ENCODE results near the genes CIB4, AGBL5 and PRR30.

GRCh38 chr2:26298835-26299365 is 47.0 kb upstream of the SELENOI start:
- RRBS: no CpG with 5 or more reads among the region's 24 CpGs

GRCh38 chr2:26503166-26504029 is 55.2 kb downstream of the OTOF start:
- RRBS: 3% methylated on average over 18 of the region's 45 CpGs

GRCh38 chr2:26641242-26641711 is at the start of gene CIB4:
CIB4 (minus strand) TSS chr2:26641366.
- RRBS: no CpG with 5 or more reads among the region's 3 CpGs

DNA sequence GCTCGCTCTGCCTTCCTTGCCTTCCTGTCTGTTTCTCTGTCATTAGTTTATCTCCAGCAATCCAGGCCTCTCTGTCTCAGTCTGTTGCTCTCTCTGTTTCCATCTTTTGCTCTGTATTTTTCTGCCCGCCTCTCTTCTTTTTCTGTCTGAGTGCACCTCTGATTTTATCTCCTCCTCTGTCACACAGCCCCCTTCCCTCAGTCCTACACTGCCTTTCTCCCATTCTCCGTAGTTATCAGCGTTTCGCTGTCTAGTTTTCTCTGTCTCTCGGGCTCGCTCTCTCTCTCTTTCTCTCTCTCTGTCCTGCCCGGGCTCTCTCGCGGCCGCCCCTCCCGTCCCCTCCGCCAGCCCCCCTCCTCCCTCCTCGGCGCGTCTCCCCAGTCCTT is 316 bp upstream of the KCNK3 start:
- RRBS: 19% methylated on average over 6 of the region's 16 CpGs

- RRBS: no CpG with 5 or more reads among the region's 10 CpGs
Measured at GRCh38 chr2:26720220-26720981, 27.9 kb downstream of the KCNK3 start.

- RRBS: 80% methylated on average over 1 of the region's 20 CpGs
Measured at GRCh38 chr2:26723900-26724988, 31.7 kb downstream of the KCNK3 start.

DNA sequence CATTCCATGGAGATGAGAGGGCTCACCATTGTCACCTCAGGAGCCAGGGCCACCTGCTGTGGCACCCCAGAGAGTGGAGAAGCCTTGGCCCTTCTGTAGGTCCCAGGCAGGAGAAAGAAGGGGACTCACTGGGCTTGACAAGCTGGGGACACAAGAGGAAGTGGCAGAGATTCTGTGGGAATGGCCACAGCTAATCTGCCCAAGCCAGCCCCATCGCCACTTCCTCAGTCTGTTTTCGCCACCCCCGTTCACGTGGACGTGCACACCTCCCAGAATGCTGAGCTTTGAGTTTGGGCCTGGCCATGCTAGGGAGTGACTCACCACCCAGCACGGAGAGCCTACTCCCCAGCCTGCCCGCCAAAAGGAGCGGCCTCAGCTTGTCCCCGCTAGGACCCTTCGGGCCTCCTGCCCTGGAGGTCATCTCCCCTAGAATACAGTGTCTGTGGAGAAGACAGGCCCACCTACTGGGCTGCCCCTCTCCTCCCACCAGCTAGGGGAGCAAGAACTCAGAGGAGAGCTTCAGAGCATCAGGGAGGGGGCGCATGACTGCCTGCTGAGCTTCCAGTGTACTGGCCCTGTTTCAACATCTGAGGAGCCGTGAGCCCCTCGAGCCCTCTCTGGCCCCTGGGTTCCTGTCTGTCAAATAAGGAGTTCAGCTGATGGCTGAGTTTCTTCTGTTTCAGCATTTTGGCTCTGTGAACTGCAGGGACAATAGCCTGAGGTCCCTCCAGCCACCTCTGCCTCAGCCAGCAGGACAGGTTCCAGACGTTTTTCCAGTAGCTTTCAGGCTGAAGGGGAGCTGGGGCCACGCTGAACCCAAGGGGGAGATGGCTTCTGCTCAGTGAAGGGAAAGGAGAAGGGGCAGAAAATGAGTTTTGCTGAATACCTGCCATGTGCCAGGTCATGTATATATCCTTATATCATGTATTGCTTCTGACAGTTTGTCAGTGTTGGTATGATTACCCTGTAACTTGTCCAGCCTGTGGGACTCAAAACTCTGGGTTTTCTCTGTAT is 5.2 kb downstream of the SLC35F6 start:
- RRBS: no CpG with 5 or more reads among the region's 15 CpGs

DNA sequence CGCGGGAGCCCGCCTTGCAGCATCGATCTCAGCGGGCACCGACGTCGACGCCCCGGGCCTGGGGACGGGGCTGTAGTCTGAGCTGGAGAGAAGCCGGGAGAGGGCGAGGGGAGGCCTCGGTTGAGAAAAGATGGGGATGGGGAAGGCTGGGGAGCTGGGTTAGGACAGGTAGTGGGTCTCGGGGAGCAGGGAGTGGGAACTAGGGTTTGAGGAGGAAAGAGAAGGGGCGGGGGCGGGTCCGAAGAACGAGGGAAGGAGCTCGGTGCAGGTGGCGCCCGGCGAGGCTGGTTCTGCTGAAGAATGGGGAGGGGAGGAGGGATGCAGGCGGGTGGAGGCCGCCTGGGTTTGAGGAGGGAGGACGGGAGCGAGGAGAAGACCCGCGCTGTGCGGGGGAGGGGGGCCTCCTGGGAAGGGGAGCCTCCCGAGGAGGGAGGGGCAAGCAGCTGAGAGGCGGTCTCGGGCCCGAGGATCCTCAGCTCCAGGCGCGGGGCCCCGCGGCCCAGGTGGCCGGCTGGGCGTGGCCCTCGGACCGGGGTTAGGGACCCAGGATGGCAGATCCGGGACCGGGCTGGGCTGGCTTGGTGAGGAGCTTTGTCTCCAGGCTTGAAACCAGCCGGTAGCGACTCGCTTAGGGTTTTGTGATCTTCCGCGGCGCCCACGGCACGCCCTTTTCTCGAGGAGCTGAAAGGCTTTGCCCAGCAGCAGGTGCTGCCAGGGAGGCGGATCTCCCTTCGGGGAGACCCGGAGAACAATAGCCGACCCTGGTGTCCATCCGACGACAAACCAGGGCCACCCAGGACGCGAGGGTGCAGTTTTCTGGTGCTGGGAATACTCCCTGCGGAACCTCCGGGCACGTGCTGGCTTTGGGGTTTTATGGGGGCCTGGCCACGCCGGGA is 1.2 kb downstream of the DPYSL5 start:
- RRBS: 3% methylated on average over 28 of the region's 66 CpGs

- RRBS: no CpG with 5 or more reads among the region's 3 CpGs
Measured at GRCh38 chr2:27022172-27022351, 10.7 kb upstream of the TMEM214 start.

- RRBS: no CpG with 5 or more reads among the region's 5 CpGs
Measured at GRCh38 chr2:27023096-27023566, 9.6 kb upstream of the TMEM214 start.

DNA sequence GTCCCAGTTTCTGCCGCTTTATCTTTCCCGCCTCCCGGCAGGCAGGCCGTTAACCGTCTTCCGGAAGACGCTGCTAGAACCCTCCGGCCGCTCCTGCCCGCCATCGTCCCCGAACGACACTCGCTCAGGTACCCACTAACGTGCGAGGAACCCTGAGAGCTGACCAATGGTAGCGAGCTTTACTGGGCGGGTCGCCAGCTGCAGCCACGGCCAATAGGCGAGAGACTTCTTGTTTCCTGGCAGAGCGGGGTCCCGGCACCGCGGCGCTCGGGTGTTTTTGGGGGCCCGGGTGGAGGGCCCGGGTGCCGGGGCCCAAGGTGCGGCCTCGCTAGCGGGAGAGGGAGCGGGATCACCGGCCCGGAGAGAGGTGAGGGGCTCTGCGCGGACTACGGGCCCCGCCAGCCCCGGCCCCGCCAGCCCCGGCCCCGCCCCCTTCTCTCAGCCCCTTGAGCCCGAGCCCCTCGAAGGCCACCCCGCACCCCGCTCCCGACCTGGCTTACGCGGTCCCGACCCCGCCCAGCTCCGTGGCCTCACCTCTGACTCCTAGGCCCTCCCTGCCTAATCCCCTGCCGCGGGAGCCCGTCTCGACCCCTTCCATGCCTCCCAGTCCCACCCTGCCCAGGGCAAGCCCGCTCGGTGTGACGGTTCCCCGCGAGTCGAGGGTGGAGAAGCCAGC is at the start of gene AGBL5:
Gene AGBL5, plus strand, starts transcription at position 242 of the 676 bp plus-strand sequence.
- RRBS: 2% methylated on average over 23 of the region's 64 CpGs

DNA sequence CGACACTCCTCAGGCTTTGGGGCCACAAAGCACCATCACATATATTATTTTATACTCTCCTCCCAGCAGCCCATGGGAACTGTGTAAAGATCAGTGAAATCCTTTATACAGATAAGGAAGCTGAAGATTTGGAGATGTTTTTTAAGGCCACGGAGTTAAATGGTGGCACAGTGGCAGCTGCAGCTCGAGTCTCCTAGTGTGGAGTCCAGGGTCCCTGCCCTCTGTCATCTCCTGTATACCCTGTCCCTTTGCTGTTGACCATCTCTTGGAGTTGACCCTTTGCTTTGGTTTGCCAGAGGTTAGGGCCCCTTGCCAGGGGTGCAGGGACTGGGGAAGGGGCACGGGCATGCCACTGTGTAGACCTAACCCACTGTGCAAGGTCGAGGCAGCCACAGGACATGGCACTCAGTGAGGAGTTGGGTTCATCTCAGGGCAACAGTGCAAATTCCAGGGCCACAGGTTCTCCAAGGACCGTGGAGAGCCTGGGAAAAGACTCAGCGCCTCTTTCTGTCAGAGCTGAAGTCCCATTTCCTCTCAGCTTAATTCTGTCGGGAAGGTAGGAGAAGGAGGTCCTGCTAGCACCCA is 2.5 kb downstream of the KHK start:
- RRBS: no CpG with 5 or more reads among the region's 8 CpGs

- RRBS: no CpG with 5 or more reads among the region's 4 CpGs
Measured at GRCh38 chr2:27139273-27139804, at the start of gene PRR30. PRR30 (minus strand) TSS chr2:27139410.

- RRBS: no CpG with 5 or more reads among the region's 3 CpGs
Measured at GRCh38 chr2:27270879-27271115, 4.4 kb upstream of the DNAJC5G start.

DNA sequence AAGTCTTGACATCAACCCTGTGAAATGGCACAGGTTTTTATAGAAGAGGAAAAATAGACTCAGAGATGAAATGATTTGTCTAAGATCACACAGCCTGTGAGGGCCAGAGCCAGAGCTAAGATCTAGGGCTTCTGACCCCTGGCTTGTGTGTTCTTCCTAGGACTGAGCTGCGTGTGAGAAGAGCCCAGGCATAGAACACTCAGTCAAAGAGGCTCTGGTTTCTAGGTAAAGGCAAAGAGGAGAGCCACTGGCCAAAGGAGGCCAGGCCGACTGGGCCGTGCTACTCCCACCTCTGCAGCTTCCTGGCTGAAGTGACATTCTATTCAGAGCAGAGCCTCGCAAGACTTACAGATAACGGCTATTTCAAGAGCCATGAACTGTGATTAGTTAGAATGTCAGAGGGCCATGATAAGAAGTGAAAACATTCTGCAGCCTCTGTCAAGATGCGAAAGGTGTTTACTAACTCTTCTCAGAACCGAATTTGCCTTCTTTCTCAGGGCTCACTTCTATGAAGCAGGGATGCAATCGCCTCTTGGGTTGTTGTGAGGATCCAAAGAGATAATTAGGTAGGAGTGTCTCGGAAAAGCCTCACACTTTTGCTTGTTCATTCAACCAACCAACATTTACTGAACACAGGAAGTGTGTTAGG is 3.6 kb upstream of the DNAJC5G start:
- RRBS: no CpG with 5 or more reads among the region's 9 CpGs

DNA sequence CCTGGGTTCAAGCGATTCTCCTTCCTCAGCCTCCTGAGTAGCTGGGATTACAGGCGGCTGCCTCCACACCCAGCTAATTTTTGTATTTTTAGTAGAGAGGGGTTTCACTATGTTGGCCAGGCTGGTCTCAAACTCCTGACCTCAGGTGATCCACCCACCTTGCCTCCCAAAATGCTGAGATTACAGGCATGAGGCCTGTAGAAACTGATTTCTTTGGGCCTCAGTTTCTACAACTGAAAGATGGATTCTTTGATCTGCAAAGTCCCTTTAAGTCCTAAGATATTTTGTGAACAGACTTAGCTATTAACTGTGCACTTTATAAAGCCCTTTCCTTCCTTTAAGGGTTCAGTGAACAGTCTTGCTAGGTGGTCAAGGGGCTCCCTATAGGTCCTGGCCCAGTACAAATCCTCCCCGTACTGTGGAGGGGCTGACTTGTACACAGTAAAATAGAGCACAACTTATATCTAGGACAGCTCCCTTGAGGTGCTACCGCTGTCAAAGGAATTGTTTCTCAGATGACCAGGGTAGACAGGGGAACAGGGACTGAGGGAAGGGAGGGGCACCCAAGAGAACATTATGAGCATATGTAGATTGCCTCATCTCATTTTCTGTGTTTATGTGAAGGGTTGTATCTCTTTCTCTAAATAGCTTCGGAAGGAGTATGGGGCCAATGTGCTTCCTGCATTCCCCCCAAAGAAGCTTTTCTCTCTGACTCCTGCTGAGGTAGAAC is 1.7 kb downstream of the SNX17 start:
- RRBS: no CpG with 5 or more reads among the region's 5 CpGs

DNA sequence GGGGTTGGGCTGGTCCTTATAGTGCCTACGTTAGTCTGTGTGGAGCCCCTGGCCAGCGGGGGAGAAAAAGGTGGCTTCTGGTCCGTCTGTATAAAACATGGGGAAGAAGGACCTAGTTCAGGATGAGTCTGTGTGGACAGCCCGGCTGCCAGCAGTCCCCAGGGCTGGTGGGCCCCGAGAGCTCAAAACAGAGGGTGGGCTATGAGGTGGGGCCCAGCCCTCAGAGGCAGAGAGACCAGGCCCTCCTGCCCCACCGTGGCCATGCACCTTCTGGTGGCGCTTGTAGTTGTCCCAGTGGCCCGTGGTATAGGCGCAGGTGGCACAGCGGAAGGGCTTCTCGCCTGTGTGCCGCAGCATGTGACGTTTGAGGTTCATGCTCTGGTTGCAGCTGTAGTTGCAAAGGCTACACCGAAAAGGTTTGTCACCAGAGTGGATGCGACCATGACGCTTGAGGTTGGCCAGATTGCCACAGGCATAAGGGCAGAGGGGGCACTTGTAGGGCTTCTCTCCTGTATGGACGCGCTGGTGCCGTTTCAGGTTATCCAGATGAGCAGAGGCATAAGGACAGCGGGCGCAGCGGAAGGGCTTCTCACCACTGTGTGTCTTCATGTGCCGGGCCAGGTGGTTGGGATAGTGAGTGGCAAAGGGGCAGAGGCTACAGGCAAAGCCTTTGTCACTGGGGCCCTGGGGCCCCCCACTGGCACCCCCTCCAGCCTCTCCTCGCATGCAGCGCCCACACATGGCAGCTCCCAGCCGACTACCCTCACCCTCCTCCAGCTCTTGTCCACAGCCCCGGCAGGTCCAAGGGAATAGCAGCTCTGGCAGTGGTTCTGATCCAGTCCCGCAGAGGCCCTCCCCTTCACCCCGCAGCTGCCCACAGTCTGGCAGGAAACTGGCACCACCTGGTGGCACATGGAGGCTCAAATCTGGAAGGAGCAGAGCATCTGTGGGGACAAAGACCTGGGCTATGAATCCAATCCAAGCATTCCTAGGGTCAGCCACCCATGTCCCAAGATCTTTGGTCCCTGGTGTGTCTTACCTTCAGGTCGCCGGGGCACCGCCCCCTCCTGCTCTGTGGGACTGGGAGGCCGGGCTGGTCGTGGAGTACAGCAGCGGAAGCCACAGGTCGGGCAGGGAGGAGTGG is 2.7 kb downstream of the ZNF513 start:
- RRBS: no CpG with 5 or more reads among the region's 36 CpGs

- RRBS: no CpG with 5 or more reads among the region's 2 CpGs
Measured at GRCh38 chr2:27379596-27380056, 908 bp downstream of the ZNF513 start.

GRCh38 chr2:27701502-27702002 is 37.9 kb downstream of the SLC4A1AP start:
- RRBS: no CpG with 5 or more reads among the region's 6 CpGs

- RRBS: no CpG with 5 or more reads among the region's 2 CpGs
Measured at GRCh38 chr2:27966076-27966275, 75.4 kb downstream of the BABAM2 start.

All from mononuclear cell (primary cell).